Duodenum (tissue), 1 donor: ENCODE results near the genes MAP7D2, APOO and SUPT20HL2.

DNA sequence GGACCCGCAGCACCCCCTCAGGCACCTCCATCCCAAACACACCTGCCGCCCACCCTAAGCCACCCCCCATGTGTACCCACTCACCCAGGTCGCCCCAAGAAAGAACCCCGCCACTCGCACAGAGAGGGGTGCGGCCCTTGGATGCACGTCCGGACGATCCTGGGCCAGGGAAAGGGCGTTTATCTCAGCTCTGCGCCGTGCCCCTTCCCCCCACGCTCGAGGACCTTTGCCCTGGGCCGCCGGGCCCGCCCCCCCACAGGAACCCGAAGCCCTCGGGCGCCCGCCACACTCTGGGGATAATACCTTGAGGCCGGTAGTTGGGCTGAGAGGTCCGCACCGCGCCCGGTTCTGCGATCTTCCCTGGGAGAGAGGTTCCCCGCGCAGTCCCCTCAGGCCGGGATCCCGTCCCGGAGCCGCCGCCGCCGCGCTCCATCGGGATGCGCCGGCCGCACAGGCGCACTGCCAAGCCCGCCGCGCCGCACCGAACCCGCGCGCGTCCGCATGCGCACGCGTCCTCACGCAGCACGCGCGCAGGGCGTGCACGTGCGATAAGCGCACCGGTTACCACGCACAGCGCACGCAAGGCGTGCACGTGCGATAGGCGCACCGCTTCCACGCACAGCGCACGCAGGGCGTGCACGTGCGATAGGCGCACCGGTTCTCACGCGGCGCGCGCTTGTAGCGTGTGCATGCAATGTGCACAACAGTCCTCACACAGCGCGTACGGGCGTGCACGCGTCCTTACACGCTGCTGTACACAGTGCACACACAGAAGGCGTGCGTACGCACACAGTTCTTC lies at the start of gene MAP7D2:
MAP7D2 (minus strand) TSS at position 461 of the 799 bp plus-strand sequence.
- PRO-cap, result no peak

- PRO-cap, result no peak
Measured at GRCh38 chrX:20205997-20206404, 60.7 kb downstream of the RPS6KA3 start.

- PRO-cap, result no peak
Measured at GRCh38 chrX:20234605-20235367, 31.9 kb downstream of the RPS6KA3 start.

- PRO-cap, result no peak
Measured at GRCh38 chrX:21993001-21993751, 38.9 kb upstream of the PHEX start.

DNA sequence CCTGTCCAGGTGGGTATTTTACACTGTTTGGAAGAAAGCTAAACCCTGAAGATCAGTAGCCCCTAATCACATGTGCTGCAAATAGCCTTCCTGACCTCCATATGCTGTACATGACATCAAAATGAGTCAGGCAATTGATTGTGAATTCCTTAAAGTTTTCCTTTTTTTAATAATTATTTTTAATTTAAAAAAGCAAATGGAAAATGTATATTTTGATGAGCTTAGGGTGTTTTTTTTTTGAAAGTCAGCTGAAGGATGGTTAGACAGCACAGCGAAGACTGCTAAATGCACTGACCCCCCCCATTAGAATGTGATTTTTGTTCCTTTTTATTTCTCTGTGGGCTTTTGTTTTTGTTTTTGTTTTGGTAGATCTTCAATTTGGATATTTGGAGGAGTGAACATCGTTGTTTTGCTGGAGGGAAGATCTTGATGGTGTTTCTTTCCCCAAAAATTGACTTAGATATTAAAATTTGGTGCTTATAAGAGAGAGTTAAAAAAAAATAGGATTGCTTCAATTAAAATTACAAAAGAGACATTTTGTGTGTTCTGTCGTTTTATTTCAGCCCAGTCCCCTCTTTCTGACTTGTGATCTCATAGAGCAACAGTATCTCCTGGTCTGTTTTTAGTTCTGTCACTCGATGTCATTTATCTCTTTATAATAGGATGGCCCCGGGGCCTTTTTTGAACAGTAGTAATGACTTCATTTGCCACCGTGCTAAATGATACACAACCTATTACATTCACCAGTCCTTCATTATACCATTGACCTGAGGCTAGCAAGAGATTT lies 37.6 kb upstream of the PHEX start:
- PRO-cap, result no peak

GRCh38 chrX:22690017-22690521 lies 309.7 kb upstream of the DDX53 start:
- PRO-cap, result no peak

DNA sequence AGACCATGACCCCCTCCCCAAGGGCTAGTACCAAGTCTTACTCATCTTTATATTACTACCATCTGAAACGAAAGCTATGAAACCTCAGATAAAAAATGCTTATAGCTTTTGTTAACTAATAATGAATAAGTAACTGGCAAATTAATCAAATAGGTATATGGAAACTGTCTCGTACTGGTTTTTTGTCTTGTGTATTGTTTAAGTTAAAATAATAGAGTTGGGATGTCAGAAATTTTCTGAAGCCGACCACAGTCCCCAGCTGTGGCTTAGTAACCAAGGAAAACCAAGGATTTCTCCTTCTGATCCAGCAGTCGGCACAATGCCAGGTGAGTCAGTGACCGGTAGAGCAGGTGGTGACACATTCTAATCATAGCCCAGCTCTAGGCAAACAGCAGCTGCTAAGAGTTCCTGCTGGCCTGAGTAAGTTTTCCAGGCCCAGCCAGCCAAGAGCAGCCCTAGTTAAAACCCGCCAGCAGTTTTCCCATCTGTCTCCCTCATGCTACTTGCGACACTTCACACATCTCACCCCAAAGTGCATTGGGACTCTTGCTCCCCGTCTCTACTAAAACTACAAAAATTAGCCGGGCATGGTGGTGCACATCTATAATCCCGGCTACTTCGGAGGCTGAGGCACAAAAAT lies 163.2 kb upstream of the PRDX4 start:
- PRO-cap, result no peak

DNA sequence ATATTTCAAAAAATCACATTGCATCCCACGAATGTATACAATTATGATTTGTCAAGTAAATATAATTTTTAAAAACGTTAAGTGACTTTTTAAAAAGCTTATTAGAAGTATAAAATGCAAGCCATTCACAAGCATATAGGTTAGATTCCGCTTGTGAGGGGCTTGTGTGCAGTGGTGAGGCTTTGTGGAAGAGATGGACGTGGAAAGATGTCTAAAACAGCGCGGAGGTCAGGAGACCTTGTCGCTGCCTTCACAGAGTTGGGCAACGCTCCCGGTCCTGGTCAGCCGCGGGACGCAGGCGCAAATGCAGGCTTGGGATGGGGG lies 261 bp upstream of the PRDX4 start:
- PRO-cap, result bidirectional peak, plus-strand start outside the sequence, minus-strand start at position 252 of the sequence

DNA sequence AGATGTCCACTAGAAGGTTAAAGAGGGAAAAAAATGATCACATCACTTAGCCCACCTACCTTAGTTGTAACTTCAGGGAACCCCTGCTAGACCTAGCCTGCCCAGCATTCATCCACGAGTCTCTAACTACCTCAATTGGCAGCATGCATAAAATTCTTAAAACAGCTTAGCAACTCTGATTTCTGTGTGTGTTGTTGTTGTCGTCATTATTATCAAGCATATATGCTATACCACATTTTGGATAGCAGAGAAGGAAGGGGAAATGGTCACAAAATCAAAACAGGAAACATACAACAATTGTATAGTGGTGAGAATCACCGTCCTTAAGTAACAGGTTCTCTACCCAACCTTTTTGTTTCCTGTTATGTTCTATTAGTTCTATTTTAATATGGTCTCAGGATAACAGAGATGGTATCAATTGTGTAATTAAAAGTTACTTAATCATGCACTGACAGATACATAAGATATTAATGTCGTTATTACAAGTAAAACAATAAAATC lies 2.7 kb upstream of the ACOT9 start:
- PRO-cap, result no peak

DNA sequence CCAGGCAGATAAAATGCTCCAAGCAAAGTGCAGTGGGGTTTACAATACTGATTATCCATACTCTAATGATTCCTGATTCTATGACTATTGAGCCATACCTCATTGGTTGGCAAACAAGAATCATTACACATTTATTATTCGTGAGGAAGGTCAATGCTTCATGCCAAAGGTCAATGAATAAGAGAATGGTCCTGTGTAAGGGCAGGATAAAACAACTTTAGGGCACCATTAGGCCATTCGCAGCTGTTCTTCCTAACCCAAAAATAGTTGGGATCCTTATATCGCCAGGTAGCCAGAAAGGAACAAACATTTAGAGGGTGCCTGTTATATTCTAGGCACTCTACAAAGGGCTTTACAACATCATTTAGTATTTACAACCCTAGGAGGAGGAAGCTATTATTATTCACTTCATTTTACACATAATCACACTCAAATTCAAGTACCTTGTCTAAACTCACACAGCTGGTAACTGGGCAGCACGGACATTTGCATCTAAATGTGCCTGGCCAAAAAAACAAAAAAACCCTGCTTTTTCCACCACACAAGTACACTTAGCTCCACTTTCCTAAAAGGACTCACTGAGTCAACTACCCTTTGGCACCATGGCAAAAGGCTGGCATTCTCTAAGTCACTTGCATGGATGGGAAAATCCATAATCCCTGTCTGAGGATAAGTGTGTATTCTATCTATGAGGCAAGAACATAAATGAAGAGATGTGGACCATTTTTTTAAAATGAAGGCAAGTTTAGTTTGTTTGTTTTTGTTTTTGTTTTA lies 18.4 kb upstream of the SAT1 start:
- PRO-cap, result no peak

- PRO-cap, result no peak
Measured at GRCh38 chrX:23804522-23804822, 21.5 kb downstream of the SAT1 start.

DNA sequence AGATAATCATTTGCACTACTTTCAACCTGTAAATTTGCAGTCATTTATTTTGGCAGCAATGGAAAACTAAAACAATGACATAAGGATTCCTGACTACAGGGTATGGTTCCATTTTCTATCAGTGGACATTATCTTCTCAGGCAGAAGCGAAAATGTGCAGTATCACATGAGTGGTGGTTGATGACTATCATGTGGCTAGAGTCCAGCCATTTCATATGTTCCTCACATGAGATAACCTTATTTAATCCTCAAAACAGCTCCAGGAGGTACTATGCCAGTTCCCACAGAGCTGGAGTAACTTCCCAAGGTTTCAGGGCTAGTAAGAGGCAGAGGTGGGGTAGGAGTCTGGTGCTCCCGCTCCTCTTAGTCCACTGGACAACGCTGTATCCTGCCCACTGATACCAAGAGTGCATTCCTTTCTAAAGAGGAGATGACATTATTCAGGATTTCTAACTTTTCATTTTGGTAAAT lies 61.8 kb downstream of the SAT1 start:
- PRO-cap, result no peak

DNA sequence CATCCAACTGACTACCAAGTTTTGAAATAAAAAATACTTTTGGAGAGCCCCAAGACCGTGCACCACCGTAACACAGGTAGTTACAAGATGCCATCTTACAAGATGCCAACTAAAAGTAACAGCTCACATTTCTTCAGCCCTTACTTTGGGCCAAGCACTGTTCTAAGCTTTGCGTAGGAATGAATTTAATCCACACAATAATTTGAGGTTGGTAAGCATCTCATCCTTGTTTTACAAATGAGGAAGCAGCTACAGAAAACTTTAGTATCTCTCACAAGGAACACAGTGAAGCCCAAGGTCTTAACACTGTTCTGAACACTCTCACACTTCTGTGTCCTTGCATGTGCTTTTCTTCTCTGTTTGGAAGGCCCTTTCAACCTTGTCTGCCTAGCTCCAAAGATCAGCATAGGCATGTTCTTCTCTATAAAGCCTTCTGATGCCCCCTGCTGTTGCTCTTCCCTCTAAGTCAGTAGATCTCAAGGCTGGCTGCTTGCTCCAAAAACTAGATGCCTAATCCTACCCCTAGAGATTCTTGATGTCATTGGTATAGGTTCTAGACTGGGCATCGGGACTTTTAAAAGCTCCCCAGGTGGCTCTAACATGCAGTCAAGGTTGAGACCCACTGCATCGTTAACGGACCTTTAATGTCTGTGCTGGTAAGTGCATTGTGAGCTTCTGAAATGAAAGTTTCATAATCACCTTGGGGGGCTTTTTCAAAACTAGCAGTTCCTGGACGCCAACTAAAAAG lies 6.0 kb downstream of the APOO start:
- PRO-cap, result no peak

DNA sequence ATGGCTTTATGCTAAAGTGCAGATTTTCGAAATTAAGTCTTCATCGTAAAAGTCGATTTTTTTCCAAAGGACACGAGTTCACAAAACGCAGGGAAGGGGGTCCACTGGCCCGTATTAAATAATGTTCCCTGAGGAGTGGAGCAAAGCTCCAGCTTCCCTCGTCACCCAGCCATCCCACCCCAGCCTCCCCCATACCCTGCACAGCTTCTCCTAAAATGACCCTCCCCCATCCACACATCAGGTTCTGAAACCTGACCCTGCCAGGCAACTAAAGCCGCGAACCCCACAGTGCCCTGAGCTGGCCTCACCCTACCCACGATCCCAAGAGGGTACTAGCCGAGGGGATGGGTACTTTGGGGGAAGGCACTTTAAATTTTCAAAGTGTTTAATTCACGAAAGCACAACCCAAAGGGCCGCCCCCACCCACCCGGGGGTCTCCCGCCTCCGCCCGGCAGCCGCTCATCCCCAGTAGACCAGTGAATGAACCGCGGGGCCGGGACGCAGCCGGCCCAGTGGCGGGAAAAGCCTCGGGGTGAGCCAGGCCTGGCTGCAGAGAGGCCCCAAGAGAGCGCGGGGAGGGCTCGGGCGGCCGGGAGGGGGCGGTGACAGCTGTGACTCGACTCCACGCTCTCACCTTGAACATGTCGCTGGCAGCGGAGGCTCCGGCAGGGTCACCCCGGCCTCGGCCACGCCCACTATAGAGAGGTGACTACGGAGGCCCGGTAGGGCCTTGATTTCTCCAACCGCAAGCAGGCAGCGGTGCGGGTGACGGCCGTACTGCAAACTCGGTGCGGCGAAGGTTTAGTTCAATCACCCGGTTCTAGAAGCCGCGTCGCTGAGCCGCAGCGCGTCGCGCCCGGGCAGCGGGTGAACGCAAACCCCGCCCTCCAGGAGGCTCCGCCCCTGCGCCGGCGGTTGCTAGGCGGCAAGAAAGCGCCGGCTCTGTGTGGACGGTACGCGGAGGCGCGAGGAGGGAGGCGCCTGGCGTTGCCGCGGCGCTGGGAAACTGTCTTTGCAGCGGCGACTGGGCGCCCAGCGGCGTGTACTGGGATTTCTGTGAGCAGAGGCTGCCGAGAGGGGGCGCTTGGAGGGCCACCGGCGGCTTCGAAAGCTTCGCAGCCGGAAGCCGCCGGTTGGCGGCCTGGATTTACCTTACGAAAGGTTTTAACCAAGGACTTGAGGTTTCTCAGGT lies at the start of gene APOO:
APOO (minus strand) TSS at position 879 of the 1,192 bp plus-strand sequence.
- PRO-cap, result bidirectional peak, plus-strand start at position 1,009 of the sequence, minus-strand start at position 646 of the sequence

DNA sequence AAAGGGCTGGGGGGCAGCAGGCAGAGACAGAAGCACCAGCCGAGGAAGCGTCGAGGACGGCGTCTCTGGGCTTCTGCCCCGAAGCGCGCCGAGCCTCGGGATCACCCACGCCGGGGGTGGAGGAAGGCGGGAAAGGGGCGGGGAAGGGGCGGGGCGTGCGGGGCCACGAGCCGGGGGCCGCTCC lies 1.9 kb downstream of the KLHL15 start:
- PRO-cap, result bidirectional peak, plus-strand start outside the sequence, minus-strand start at position 75 of the sequence

DNA sequence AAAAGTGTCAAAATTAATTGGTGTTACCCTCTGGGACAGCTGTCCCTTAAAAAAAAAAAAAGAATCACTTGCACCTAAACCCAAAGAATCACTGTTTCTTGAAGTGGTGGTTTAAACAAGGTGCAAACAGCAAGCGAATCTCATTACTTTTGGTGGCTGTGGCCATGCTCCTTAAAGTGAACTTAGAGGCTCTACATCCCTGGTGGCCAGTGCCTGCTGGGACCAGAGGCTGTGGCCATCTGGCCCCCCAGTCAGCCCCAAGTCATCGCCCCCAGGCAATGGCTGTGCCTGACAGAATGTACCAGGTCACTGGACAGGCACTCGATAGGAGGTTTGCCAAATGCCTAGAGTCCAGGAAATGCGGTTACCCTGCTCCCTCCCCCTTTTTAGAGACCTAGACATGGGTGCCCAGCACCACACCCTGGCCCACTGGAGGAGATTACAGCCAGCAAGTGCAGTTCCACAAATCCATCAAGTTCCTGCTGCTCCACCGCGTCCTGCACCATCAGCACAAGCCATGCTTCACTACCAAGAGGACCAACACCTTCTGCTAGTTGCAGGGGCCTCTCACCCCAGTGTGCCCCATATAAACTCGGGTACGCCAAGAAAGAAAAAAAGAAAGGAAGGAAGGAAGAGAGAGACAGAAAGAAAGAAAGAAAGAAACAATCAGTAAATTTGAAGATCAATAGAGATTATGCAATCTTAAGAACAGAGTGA lies 16.3 kb upstream of the ZFX start:
- PRO-cap, result no peak

DNA sequence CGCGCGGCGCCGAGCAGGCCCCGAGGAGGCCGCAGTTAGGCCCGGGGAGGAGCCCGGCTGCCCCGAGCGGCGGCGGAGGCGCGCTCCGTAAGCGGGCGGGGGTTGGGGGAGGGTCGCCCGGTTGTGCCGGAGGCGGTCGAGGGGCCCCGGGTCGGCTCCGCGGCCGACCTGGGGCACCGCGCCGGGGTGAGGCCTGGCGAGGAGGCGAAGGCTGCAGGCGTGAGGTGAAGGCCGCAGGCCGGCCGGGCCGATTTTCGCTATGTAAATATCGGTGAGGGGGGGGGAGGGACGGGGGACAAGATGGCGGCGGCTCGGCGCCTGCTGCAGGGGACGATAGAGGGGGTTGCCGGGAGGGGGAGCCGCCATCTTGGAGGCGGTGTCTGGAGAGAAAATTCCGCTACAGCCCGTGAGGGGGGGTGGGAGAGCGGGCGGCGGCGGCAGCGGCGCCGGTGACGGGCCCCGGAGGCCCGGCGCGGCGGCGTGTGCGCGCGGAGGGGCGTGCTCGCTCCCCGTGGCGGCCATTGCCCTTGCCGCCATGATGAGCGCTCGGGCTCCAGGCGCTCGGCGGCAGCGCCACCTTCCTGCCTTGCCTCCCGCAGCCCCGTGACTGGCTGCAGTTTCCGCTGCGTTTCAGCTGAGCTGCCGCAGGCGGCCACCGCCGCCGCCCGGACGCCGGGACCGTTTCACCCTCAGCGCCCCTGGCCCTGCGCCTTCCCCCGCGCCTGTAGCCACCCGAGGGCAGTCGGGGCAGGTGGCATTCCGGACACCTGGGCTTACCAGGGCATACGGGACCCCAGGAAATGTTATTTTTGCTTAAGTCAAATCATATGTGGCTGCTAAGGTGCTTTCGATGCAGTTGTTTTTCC lies 611 bp downstream of the ZFX start:
- PRO-cap, result bidirectional peak, plus-strand start at position 409 of the sequence, minus-strand start at position 332 of the sequence; bidirectional peak, plus-strand start at position 616 of the sequence, minus-strand start at position 580 of the sequence

DNA sequence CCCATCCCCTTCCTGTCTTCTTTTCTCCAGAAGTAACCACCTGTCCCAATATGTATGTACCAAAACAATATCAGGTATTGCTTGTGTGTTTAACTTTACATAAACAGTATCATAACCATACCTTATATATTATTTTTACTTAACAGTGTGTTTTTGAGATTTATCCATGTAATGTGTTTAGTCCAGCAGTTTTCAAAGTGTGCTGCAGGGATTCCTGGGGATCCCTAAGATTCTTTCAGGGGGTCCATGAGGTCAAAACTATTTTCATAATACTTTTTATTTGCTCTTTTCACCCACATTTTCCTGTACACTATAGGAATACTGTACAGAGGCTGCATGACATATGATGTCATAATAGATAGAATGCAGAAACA lies 4.8 kb downstream of the ZFX start:
- PRO-cap, result no peak

DNA sequence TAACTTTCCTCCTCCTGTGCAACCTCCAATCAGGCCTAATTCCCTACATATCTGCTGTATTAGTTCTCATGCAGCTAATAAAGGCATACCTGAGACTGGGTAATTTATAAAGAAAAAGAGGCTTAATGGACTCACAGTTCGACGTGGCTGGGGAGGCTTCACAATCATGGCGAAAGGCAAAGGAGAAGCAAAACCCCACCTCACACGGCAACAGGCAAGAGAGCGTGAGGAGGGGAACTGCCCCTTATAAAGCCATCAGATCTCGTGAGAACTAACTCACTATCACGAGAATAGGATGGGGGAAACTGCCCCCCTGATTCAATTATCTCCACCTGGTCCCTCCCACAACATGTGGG lies 16.7 kb downstream of the SUPT20HL2 start:
- PRO-cap, result no peak

GRCh38 chrX:24313785-24314252 lies at the start of gene SUPT20HL2:
Gene SUPT20HL2 (minus strand): TSS chrX:24314069.
- PRO-cap, result no peak